Neural cell (in vitro differentiated cells): ENCODE results near the genes OR4X2, TRIM49B, OR5L1, OR10AG1, OR5F1, OR8I2, OR5J2, OR8H1 and TNKS1BP1.

GRCh38 chr11:48169712-48170883, 46.5 kb upstream of the OR4B1 start:
- RAMPAGE, long total RNA: no peak

DNA sequence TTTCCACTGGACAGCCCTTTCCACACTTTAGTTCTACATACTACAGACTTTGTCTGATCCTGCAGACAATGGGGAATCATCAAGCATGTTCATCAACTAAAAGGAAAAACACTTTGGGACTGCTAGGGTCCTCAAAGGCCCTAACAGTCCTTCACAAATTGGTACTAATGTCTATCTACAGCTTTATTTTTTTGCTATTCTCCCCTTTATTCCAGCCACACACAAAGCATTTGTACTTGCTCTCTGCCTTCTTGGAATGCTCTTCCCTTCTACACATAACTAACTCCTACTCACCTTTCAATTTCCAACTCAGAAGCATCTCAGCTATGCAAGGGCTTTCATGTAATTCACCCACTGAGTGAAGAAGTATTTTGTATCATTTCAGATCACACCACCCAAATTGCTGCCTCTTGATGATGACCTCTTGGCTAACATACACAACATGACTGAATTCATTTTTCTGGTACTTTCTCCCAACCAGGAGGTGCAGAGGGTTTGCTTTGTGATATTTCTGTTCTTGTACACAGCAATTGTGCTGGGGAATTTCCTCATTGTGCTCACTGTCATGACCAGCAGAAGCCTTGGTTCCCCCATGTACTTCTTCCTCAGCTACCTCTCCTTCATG, at the start of gene OR4X2:
TSS of gene OR4X2 (plus strand) at position 443 of the 625 bp plus-strand sequence.
- RAMPAGE, long total RNA: no peak

DNA sequence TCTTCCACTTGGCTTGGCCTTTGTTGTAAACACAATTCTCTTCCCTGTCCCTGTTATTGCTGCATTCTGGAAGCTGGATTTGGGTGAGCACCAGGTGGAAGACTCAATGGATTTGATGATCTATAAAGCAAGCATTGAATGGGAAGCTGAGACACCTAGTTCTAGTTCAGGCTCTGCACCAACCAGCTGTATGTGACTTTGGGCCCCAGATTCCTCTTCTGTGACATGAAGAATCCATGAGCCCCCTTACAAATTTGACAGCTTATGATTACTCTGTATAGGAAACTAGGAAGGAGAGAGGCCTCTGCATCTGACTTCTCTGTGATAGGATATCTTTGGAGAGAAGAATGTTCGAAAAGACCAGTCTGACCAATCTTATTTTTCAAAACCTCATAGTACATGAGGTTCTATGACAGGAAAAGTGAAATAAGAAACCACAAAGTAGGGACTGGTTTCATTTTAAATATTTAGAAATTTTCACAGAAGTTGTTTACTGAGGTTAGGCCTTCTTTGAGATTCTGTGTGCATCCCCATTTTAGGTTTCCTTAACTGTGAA, 2.2 kb upstream of the OR4X1 start:
- RAMPAGE, long total RNA: no peak

DNA sequence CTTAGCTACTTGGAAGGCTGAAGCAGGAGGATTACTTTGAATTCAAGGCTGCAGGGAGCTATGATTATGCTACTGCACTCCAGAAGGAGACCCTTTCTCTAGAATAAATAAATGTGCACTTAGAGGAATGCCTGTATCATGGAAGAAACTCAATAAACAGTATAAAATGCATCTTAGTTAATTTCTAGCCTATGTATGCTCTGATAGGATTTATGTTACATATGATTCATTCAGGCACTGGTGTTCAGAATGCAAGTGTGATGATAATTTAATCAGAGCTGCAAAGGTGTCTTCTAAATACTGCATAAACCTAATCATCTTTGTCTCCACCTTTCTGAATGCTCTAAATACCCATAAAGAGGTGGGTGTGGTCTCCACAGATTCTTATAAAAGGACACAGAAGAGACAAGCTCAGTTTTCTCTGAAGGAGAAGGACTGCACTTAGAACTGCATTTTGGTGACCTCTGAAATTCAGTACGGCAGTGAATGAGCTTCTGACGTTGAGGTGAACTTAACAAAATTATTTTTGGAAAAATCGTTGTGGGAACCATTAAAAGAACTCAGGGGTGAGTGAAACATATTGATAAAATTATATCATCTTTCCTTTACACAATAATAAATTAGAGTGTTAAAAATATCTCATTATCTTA, at the start of gene TRIM49B:
TSS of gene TRIM49B (plus strand) at position 414 of the 650 bp plus-strand sequence.
- RAMPAGE, long total RNA: no peak

DNA sequence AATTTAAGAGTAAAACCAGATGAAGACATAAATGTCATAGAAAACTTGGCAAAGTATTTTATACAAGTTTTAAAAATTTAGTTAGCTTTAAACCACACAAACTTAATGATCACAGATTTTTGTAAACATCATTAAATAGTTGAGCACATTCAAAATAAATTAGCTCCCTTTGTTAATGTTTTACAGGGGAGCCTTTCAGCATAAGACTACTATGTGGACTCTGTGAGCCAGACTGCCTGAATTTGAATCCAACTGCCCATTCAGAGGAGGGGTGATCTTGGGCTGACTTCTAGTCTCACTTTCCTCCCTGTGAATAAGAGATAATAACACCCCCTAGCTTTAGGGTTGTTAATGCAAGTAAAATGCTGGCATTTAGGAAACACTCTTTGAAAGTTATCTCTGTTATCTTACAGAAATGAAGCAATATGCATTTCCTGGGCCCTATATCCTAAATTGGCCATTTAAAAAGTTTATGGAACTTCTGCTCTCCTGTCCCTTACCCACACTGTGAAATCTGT, 23.7 kb downstream of the FOLH1 start:
- RAMPAGE, long total RNA: no peak

DNA sequence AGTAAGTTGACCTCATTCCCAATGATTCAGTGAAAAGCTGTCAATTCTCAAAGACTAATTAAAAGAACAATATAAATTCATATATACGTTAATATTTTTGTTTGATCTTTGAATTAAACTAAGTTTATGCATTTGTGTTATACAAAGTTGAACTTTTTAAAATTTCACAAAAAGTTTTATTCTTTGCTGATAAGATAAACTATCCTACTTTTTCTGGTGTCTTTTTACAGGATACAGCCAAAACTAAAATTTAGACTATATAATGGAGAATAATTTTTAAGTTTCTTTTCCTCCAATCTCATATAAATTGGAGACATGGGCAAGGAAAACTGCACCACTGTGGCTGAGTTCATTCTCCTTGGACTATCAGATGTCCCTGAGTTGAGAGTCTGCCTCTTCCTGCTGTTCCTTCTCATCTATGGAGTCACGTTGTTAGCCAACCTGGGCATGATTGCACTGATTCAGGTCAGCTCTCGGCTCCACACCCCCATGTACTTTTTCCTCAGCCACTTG, at the start of gene OR5L1:
TSS of gene OR5L1 (plus strand) at position 216 of the 513 bp plus-strand sequence.
- RAMPAGE, long total RNA: no peak

GRCh38 chr11:55969888-55970112, at the start of gene OR10AG1:
TSS of gene OR10AG1 (minus strand) at chr11:55969945.
- RAMPAGE, long total RNA: no peak

GRCh38 chr11:55994529-55994876, at the start of gene OR5F1:
TSS of gene OR5F1 (minus strand) at chr11:55994625.
- RAMPAGE, long total RNA: no peak

- RAMPAGE, long total RNA: no peak
Measured at GRCh38 chr11:56092886-56093574, at the start of gene OR8I2. TSS of gene OR8I2 (plus strand) at chr11:56093308.

DNA sequence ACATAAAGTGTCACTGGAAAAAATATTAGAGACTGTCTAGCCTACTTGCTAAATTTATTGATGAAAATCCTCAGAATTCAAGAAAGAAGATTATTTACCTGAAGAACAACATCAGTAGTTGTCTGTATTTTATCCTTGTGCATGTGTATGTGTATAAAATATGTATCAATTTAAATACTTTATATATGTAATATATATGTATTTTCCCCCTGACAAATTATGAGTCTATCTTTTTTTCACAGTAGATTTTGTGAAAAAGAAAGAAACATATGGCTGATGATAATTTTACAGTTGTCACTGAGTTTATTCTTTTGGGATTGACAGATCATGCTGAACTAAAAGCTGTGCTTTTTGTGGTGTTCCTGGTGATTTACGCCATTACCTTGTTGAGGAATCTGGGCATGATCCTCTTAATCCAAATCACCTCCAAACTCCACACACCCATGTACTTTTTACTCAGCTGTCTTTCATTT, at the start of gene OR5J2:
TSS of gene OR5J2 (plus strand) at position 270 of the 473 bp plus-strand sequence.
- RAMPAGE, long total RNA: no peak

DNA sequence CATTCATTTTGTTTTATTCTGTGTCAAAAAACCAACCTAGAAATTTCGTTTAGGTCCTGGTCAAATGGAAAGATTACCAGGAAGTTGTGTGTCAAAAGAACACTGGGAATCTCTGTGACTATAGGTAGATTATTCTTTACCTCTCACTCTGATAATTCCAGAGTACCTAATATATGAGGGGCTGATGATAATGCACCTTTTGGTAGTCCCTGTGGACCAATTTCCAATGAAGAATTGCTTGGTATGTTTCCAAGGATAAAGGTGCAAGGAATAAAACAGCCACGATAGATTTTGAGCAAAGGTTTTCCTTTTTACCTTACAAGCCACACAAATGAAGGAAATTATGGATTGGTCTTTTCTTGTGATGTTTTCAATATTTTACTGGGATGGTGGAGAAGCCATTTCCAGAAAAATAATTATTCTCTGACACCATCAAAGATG, at the start of gene OR8H1:
TSS of gene OR8H1 (minus strand) at position 134 of the 441 bp plus-strand sequence.
- RAMPAGE, long total RNA: no peak

GRCh38 chr11:56721633-56721876, 22.7 kb downstream of the OR9G1 start:
- RAMPAGE, long total RNA: no peak

DNA sequence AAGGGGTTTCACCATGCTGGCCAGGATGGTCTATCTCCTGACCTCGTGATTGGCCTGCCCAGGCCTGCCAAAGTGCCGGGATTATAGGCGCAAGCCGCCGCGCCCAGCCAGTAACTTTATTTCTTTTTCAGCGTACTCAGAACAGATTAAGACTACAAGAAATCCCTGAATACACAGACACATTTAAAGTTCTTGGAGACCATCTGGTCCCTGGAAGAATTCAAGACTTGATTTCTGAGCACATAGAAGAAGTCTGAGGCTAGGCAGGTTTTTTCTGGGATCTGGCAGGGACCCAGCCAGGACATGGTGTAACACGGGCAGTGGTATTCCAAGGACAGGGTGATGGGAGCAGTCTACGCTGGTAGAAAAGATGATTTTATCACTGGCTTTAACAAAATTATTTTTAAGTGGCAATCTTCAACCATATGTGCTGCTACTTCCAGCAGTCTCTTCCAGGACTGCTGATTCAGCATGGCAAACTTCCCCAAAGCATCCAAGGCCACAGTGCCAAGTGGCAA, 105.3 kb upstream of the OR5AK2 start:
- RAMPAGE, long total RNA: no peak

GRCh38 chr11:57191266-57191628, 9.5 kb downstream of the LRRC55 start:
- RAMPAGE, long total RNA: no peak

DNA sequence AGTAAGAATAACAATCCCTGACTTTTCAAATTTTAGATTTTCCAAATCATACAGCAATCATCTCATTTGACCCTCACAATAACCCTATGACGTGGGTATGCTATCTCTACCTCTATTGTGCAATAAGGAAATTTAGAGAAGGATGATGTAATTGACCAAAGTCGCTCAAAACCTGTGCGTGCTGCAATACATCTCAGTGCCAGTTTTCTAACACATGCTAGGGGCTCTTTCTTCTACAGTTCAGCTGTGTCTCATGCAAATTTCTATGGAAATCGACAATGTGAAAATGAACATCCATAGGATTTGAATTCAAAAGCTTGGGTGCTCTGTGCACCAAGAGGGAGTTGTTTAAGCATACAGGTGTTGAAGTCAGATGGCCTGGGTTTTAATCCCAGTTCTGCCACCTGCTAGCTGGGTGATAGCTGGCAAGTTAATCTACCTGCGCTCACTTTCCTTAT, 40.2 kb upstream of the APLNR start:
- RAMPAGE, long total RNA: no peak

GRCh38 chr11:57306549-57307080, 18.1 kb downstream of the TNKS1BP1 start:
- RAMPAGE, long total RNA: no peak

DNA sequence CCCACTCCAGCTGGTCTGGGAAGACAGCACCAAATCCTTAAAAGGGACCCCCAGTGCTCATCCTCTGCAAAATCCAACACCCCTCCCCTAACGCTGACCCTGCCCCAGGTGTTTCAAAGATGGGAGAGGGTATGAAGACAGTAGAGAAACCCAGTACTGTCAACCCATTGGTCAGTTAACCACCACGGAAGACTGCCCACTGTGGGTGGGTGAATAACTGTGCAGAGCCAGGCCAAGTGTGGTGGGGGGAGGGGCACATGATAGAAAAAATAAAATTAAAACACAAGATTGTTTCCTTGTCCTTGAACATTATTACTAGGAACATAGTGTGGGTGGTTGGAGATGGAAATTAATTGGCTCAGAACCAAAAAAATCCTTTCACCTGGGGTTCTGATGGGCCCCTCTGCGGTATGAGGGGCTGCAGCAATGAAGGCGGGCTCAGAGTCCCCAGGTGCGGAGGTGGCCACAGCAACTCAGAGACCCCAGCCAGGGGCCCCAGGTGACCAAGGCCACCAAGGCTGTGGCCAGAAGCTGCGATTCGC, 1.2 kb downstream of the TNKS1BP1 start:
- RAMPAGE, long total RNA: no peak

GRCh38 chr11:57324781-57325513, at the start of gene TNKS1BP1:
TSS of gene TNKS1BP1 (minus strand) at chr11:57324952.
- RAMPAGE, long total RNA: start-site peak on the minus strand at chr11:57324907-57324922, 22 and 30 reads in 2 replicates

DNA sequence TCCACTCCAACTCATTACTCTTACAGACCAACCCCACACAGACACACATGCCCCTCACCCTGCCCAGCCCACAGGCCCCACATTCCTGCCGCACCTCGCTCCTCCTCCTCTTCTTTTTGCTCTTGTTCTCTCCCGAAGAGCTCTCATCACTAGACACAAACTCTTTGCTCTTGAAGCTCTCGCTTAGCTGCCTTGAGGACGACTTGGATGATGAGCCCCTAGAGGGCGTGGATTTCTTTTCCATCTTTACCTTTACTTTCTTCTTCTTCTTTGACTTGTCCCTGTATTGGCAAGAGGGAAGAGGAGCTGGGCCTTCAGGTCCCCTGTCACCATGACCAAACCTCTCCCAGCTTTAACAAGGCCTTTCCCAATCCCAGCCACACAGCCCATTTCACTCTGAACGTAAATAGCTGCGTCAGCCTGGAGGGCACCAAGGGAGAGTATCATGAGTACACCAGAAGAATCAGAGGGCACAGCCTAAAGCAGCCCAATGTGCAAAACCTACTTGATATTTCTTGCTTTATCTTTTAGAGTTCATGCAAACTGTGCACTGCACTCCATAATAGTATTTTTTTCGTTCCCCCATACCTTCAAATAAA, 2.0 kb upstream of the TNKS1BP1 start:
- RAMPAGE, long total RNA: no peak

DNA sequence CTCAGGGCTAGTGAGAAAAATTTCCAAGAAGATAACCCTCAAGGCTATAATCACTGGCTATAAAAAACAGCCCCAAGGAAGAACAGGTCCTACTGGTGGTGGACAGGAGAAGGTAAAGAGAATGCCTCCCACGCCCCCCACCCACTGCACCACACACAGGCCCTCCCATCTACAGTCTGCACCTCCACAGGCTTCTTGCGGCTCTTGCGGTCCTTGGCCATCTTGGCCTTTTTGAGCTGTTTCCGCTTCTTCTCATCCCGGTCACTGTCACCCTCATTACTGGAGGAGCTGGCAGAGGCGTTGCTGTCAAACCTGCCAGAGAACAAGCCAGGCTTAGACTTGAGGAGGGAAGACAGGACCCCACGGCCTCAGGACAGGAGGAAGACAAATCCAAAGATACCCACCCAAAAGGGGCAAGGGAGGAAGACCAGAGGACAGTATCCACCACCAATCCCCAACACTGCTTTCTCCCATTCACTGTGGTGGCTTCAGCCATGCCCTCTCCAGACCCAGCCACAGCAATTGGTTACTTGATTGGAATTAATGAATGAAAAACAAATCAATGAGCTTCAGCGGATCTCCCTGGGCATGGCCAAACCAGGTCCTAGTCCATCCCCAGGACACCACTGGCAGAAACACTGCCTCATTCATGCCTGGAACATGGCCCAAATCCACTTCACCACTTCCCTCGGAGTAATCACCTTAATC, 3.5 kb upstream of the TNKS1BP1 start:
- RAMPAGE, long total RNA: no peak